Bronchial epithelial cell (primary cell): Measurements from ENCODE around the gene MAP6D1.

DNA sequence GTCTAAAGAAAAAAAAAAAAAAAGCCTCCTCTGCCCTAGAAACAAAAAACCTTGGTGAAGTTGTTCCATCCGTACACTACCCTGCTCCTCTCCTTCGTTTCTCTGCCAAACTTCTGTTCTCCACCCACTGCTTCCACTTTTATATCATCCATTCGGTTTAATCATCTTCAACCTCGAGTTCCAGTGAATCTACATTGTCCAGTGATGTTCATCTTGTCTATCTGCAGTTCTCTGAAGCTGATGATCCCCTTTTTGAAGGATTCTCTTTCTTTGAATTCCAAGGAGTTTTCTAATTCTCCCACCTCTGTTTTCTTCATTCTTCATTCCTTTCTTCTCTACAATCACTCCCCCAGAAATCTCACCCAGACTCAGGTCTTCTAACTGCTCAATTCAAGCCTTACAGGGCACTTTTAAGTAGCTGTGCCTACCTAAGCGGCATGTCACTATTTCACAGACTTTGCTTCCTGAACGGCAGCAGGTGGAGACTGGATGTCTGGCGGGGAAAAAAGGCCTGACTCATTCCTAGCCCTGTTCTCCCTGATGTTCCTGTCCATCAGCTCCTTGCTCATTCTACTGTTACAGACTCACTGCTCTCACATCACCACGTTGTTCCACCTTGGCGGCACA, 52.8 kb upstream of the ATP11B start:
- RRBS, 2 experiments: no CpG with 5 or more reads among the region's 9 CpGs

DNA sequence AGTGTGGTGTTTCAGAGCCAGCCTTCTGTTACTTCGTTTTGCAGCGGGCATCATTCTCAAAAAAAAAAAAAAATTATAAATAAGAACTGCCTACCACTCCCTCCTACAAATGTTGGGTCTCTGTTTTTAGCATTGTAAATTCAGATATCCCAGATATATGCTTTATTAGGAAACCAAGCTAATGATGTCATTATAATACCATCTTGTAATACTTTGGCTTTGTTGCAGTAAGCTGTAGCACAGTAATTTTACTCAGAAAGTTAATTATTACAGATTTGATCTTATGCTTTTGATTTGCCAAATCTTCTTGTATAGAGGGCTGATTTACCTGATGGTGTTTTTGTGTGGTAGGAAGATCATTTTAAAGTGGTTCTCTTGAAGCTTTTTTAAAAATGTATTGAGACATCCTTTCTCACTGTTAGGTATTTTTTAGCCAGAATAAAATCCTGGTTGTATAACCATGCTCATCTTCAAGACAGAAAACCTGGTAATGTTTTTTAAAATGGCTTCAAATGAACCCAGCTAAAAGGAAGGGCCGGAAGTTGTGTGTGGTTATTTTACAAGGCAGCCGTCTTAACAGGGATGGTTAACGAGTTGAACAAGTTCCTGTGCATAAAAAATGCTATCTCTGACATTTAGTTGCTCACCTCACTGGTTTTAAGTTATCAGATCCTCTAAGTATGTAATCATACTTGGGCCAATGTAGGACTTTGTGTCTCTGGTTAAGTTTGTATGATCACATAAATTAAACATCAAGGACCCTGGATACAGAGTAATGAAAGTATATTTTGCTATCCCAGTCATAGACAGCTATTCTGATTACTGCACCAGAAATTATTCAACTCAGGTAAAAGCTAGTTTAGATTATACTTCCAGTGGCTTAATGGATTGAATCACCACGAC, 1.9 kb downstream of the ATP11B start:
- RRBS, 2 experiments: no CpG with 5 or more reads among the region's 6 CpGs

- RRBS, 2 experiments: no CpG with 5 or more reads among the region's 2 CpGs
Measured at GRCh38 chr3:182872115-182872655, 78.9 kb downstream of the ATP11B start.

GRCh38 chr3:182920085-182921193, 59.9 kb downstream of the DCUN1D1 start:
- RRBS, 2 experiments: no CpG with 5 or more reads among the region's 13 CpGs

- RRBS, 2 experiments: no CpG with 5 or more reads among the region's 9 CpGs
Measured at GRCh38 chr3:183099636-183100075, 360 bp upstream of the MCCC1 start.

- RRBS, 2 experiments: no CpG with 5 or more reads among the region's 16 CpGs
Measured at GRCh38 chr3:183161621-183162112, 867 bp downstream of the LAMP3 start.

- RRBS, 2 experiments: 85% methylated on average over 5 of the region's 17 CpGs; no CpG with 5 or more reads in 1 of the 2 experiments
Measured at GRCh38 chr3:183264850-183265852, 12.1 kb downstream of the B3GNT5 start.

DNA sequence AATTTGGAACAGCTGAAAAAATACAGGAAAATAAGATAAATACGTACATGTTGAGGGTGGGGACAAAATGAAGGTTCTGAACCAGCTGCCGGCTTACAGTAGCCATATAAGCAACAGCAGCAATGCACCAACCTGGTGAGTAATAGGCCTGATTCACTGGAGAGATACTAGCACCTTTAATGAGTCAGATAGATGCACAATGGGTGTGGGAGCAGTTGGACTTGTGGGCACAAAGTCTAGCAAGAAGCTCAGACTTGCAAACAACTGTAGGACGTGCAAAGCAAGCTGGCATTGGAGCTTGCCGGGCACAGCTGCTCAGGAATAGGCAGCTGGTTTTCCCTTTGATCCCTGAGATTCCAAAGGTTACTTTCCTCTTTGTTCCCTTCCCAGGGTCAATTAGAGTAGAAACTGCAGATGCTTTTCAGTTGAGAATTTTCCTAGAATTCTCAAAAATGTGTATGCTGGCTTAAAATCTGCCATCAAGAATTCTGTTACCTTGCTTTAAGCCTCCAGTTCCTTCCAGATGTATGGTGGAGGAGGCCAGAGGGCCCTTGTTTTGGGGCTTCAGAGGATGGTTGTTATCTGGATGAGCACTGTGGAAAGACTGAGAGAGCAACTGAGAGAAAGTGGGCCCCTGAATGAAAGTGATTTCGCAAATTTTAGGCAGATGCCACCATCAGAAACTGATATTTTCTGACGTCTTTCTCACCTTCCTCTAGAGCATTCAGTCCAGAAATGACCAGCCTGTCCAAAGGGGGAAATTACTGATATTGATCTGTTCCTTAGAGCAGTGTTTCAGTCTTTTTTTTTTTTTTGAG, 13.1 kb downstream of the B3GNT5 start:
- RRBS, 2 experiments: no CpG with 5 or more reads among the region's 6 CpGs

DNA sequence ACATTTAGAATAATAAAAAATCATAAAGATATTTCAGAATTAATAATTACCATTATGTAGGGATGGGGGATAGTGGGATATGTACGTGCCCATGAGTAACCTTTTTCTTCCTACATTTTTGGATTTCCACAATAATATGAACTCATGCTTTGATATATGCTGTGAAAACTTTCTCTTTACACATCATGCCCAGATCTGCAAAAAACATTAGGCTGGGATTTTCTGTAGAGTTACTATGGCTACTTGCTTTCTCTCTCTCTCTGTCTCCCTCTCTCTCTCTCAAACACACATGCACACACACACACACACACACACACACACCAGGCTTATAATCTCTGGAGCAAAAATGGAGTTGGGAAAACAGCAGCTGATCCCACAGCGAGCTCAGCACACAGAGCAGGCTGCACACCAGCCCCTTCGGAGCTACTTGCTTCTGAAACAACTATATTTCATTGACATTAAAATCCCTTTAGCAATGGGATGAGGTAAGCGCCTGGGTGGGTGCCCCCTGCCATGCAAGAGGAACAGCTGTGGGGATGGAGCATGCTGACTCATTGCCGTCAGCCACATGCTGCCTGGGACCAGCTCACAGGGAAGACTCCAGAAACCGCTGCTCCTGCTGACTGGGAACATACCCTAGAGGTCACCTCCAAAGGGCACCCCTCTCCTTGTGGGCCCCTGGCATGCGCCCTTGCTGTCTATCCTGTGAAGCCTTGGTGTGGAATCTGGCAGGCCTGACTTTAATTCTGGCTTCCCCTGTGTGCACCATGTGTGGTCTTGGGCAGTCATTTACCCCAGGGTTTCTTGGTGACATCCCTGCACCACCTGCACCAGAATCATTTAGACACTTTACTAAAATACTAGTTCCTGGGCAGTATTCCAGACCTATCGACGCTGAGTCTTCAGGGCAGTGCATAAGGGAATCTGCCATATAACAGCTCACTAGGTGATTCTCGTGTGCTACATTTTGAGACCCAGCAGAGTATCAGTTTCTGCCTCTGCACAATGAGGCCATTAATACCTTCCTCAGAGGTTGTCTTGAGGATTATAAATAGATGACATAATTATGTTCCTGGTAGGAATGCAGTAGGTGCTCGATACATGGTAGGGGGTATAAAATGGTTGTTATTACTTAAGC, 45.8 kb downstream of the B3GNT5 start:
- RRBS, 2 experiments: no CpG with 5 or more reads among the region's 11 CpGs

DNA sequence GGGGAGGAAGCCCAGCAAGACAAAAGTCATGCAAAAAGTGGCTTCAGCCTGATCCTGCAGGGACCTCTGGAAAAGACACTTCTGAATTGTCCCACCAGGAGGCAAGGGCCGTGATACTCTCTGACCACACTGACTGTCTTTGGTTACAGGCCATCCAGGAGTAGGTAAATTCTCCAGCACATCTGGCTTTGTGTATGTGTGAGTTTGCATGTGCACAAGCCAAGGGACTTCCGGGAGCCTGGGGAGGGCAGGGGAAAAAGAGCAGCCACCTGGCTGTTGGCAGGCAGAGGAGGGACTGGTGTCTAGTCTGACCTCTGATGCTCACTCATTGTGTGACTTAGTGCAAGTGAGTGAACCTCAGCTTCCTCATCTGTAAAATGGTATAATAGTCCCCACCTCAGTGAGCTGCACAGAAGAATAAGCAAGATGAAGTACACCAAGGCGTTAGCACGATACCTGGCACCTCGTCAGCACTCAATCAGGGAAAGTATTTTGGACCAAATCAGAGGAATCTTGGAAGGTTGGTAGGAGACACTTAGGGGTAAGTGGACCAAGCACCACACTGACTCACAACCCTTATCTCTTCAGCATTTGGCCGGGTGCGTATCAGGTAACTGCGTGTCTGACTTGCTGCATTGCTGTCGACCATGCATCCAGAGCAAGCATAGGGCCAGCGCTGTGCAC, 19.2 kb downstream of the KLHL6 start:
- RRBS, 2 experiments: no CpG with 5 or more reads among the region's 10 CpGs

DNA sequence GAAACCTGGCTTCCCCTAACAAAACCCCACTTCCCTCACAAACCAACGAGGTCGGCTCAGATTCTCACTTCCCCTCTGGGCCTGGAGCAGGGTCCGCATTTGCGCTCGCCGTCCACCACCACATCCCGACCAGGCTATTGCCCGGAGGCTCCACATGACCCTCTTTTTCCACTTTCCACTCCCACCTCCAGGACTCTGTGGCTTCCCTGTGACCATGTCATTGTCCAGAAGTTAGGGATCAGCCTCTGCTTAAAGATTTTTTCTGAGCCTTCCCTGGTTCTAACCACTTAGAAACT, 14.7 kb downstream of the KLHL6 start:
- RRBS, 2 experiments: no CpG with 5 or more reads among the region's 8 CpGs

GRCh38 chr3:183548062-183548886, 7.2 kb downstream of the KLHL6 start:
- RRBS, 2 experiments: no CpG with 5 or more reads among the region's 3 CpGs

GRCh38 chr3:183629944-183630192, 5.6 kb upstream of the KLHL24 start:
- RRBS, 2 experiments: no CpG with 5 or more reads among the region's 3 CpGs

- RRBS, 2 experiments: no CpG with 5 or more reads among the region's 6 CpGs
Measured at GRCh38 chr3:183731501-183732072, 34.0 kb downstream of the YEATS2 start.

- RRBS, 2 experiments: 3% methylated on average over 27 of the region's 58 CpGs
Measured at GRCh38 chr3:183824469-183825203, 741 bp downstream of the MAP6D1 start.

GRCh38 chr3:183825204-183826187, at the start of gene MAP6D1:
Gene MAP6D1 (minus strand): TSS chr3:183825577.
- RRBS, 2 experiments: 1 to 2% methylated on average over 49 to 57 of the region's 111 CpGs

GRCh38 chr3:183845407-183846089, 20.2 kb upstream of the MAP6D1 start:
- RRBS, 2 experiments: no CpG with 5 or more reads among the region's 7 CpGs

GRCh38 chr3:184081430-184081771, 15.5 kb upstream of the HTR3E start:
- RRBS, 2 experiments: no CpG with 5 or more reads among the region's 6 CpGs

- RRBS, 2 experiments: no CpG with 5 or more reads among the region's 6 CpGs
Measured at GRCh38 chr3:184156558-184156901, 1.4 kb downstream of the DVL3 start.

GRCh38 chr3:184170598-184171188, 4.0 kb upstream of the AP2M1 start:
- RRBS, 2 experiments: 71 to 80% methylated on average over 4 of the region's 23 CpGs